NALM6 (cell line): ENCODE results near the gene MTUS2.

- PRO-cap, result no peak
Measured at GRCh38 chr13:27965338-27966771, 3.3 kb downstream of the CDX2 start.

DNA sequence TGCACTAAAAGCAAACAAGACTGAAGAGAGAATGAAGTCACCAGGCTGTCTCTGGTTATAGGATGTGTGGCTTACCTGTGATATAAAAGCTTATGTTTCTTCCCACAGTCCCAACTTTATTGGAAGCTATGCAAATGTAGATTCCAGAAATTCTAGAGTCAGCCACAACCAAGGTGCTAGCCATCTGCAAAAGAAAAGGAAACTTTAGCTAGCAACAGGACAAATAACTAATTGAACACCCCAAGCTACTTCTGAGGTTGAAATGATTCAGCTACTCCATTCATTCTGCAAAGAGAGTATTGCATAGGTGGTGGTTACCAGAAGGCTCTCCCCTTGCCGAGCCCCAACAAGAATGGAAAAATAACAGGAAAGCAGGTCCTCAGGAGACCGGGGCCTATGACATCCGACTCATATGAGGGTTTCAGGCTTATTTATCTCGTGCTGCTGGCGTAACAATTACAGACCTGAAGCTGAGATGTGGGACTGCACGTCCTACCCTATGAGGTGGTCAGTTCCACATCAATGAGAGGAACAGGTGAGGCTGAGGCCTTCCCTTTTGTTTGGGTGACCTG is 98.0 kb downstream of the FLT1 start:
- PRO-cap, result no peak

DNA sequence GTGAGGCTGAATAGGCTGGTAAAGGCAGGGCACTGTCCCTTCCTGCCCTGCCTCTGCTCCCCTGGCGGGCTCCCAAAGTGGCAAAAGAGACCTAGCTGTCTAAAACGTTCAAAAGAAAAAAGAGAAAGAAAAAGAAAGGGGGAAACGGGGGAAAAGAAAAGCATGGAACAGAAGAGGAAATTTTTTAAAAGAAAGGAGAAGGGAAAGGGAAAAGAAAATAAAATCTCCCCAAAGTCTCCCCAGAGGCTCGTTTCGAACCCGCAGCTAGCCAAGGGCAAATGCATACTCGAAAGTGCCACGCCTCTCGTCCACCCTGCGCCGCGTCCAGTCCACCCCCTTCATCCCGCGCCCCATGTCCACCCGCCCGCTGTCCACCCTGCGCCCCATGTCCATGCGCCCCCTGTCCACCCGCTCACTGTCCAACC is 37.0 kb upstream of the FLT1 start:
- PRO-cap, result no peak

DNA sequence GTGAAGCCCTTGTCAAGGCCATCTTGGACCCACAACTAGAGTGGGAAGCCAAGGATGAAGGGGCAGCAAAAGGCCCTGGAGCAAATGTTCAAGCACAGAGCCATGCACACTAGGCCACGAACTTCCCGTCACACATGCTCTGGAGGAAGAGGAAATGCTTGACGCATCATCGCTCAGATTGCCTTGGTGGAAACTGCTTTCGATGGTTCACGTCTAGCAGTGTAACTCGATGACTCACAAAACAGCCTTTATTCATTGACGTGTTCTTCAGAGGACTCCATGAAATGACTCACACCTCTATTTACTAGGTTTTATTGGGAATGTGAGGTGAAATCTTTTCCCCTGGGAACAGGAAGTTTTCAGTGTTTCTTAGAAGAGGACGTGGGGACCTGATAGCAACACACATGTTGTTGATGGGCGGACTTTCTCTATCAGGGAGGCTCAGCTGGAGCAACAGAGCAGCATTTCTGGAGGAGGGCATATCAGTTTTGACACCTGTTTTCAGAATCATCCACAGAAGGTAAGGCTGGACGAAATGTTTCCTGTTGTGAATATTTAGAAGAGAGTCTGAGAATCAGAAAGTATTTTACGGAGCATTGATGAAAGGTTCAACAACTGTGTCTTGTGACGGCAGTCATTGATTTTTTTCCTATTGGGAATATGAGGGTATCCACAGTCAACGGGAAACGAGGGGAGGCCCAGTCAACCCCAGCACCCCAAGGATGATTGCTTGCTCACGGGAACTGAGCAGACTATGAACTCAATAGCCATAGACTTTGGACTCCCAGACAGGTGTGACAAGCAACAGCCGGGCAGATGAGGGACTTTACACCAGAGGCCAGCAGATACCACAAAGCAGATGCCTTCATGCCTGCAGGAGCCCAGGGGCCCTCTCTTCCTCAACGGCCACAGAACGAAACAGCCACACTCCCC is 80.0 kb upstream of the FLT1 start:
- PRO-cap, result no peak

DNA sequence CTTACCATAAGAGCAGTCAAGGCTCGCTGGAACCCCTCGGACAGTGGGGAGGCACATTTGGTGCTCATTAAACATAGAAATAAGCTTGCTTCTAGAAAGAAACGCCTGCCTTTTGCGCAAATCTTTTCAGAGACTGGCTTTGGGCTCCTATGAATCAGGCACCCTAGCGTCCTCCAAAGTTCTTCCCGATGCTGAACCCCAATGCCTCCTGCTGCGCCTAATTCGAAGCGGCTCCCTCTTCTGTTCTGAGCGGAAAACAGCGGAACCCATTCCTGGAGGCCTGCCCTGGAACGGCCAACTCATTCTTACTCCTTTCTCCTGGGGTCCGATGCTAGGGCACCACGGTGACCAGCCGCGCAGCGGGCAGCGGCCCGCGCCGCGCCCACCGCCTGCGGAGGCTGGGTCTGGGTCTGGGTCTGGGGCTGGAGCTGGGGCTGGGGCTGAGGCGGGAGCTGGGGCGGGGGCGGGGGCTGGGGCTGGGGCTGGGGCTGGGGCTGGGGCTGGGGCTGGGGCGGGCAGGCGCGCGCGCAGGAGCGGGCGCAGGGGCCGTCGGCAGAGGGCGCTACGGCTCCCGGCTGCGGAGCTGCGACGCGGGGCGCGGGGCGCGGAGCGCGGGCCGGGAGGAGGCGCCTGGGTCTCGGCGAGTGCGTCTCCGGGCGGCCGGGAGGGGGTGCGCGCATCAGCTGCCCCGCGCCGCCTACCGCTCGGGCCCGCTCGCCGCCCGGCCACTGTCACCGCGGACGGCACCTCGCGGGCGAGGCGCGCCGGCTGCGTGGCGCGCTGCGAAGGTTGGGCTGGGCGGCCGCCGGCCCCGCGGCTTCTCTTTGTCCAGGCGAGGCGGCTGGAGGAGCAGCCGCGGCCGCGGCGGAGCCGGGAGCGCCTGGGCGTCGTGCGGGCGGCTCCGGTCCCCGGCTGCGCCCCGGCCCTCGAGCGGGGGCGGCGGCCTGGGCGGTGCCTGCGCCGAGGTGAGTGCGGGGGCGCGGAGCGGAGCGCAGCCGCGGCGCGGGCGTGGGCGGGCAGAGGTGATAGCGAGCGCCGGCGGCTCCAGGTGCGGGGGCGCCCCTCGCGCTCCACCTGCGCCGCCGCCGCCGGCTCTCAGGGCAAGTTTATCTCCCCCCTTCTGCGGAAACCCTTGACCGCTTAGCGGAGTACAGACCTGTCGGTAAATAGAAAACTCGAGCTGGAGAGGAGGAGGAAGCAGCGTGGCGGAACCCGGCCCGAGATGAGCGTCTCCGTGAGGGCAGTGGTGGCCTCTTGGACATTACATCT is at the start of gene MTUS2:
Gene MTUS2, plus strand, starts transcription at position 1,019 of the 1,269 bp plus-strand sequence.
- PRO-cap, result no peak

DNA sequence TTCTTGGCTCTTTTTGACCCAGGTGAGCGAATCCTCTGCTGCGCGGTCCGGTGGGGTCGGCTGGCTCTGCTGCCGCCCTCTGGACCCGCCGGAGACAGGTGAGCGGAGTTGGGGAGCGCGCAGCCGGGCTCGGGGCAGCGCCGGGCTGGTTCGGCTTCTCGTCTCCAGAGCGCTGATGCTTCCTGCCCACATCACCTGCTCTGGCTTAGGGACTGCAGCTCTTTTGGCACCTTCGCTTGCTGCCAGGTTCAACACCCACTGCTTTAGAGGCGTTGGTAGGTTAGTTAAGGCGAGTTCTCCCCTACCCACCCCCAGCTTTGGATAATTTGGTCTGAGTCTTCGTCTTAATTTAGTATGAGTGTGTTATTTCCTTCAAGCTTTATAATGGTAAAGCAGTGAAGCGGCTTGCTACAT is 458 bp downstream of the MTUS2 start:
- PRO-cap, result no peak

DNA sequence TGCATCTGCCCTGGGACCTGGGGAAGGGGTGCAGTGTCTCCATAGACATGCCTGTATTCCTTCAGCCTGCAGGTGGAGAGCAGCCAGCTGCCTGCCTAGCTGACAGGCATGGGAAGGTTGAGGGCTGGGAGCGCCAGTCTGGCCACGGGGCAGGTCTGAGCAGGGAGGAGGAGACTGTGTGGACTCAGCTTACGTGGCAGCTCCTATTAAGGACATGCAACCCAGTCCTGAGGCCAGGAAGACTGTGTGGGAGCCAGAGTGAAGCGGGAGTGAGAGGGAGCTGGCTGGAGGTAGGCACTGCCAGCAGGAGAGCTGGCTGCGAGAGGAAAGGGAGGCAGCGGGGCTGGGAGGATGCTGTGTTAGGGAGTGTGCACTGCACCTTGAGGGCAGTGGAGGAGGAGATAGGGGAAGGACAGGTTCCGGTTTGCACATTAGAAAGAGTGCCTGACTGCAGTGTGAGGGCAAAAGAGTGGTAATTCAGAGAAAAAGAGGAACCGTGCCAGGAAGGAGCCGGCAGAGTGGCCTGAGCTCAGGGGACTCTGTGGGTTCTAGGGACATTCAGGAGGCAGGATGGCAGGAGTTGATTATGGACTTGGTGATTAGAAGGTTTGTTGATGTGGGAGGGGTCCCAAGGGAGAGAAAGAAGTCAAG is 99.2 kb downstream of the SLC7A1 start:
- PRO-cap, result no peak

DNA sequence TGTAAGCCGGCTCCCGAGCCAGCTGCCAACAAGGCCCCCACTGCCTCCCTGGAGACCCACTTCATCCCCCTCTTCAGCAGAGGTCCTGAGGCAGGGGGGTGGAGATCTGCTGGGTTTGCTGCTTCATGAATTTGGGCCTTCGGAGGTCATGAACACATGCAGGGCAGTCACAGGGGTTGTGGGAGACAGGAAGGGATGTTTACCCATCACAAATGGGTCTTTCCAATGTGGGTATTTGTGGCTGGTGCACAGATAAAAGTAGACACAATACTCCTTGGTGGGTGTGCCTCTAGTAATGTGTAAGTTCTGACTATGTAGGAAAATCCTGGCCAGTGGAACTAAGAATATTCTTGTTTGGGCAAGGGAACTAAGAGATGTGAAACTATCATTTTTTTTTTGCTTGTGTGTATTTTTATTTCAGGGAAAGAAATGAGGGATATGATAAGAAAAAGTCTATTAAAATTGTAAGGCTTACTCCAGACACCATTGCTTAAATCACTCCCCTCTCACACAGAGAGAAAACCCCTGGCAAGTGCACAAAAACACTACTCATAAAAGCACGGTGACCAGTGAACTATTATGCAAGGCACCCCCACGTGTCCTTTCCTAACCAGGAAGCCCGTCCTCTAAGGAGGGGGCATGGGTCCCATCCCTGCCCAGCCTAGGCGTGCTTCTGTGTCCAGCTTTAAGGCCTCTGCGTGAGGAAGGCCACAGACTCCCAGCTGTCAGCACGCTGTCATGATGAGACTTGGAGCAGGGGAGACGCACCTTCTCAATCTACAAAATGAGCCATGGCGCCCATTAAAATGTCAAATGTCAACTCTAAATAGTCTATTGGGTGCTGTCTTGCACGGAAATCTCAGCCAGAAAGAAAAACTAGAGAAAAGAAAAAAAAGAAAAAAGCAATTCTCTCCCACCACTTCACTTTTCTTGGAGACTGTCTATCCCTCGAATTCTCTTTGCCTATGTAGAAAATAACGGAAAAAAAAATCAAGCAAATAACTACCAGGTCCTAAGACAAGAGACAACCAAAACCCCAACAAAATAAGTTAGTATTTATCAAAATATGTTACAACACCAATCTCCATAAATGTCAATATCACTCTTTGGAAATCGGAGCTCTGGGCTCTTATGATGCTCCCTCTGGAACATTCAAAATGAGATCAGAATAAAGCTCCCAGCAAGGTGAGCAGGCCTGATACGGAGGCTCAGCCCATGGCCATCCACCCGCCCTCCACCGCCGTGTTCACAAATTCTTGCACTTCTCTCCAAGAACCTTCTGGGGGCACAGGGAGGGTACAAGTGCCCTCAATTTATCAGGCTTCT is 83.4 kb downstream of the SLC7A1 start:
- PRO-cap, result no peak

DNA sequence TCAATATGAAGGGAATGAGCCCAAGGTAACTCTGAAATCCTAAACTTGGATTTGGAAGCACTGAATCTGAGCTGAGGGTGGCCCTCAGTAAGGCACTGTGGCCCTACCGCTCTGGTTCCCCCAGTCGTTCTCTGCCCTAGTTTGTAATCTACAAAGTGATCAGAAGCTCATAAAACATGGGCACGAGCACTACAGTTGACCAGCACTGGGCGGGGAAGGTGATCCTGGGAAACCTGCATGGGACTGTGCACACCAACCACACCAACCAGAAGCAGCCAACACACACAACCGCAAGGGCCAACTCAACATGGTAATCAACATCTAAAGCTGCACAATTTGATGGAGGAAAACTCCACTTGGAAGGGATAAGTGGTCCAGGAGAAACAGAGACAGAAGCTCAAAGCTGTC is 22.9 kb downstream of the SLC7A1 start:
- PRO-cap, result no peak

GRCh38 chr13:29582012-29582688 is 13.3 kb downstream of the SLC7A1 start:
- PRO-cap, result no peak

DNA sequence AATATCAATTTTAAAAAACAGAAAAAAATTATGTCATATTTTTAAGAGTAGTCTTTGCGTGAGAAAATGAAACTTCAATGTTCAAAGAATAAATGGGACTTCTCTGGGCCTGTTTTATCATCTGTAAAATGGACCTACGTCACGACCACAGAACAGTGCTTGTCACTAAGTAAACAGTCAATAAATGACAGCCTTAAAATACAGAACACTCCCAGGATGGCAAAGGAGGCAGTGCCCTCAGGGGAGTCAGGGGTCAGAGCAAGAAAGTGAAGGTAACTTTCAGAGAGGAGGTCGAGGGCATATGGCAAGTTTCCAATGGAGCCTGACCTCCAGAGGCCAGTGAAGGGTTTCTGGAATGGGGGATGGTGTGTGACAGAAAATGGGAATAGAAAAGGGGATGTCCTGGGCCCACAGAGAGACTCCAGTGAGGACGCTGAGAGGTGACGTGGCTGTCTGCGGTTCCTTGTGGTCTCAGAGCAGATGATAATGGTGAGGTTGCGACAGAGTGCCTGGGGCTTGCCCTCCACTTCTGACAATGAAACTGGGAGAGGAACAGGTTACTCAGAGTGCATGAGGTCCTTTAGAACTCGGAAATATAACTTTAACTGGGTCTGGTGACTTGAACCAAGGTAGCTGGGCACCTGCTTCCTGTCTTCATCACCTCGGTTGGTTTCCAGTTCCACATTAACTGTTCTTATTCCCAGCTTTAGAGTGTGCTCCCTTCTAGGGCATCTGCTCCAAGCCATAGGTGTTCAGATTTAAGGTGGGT is 91.7 kb downstream of the UBL3 start:
- PRO-cap, result no peak

DNA sequence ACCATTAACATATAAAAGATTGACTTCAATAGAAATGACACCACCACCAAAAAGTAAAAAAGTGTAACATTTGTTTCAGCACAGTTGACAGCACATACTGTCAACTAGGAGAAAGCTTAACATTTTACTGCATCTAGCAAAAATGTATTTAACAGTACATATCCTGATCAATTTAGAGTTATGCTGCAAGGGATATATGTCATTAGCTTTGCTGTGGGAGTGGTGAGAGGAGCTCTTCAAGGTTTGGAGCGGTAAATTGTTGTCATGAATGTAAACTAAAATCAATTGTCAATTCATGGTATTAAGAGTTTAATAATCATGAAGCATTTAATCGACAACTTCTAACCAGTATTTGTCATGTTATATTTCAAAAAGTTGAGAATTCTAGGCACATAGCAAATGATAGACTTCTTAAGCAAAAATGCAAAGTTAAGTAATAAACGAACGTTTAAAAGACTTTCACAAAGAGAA is 3.6 kb downstream of the UBL3 start:
- PRO-cap, result no peak

DNA sequence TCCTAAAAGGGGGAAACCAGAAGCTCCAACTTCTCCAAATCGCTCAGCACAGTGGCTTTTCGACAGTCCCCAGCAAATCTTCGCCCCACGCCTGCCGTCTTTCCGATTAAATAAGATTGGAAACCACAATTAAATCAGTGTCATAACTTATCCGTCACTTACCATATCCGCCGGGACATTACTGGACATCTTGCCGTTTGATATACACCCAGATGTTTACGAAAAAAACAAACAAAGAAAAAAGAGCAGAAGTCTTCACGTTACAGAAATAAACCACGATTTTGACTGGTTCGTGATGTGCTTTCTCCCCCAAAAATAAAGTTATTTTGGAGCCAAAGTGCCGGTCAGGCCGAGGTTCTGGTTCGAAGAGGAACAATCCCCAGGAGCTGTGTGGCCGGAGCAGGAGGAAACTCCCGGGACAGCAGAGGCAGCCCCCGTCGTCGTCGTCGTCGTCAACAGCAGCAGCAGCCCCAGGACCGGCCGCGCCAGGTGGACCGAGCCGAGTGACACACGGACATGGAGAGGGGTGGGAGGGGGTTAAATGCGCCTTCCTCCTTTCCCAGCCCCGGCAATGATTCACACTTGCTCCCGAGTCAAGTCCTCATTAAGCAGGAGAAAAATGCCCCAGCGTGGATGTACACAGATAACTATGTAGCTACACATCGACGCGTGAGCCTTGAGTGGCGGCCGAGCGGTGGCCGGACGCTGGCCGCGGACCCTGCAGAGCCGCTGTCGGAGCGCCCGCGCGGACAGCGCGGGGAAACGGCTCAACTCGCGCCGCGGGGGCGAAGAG is 871 bp downstream of the UBL3 start:
- PRO-cap, result bidirectional peak, plus-strand start at position 157 of the sequence, minus-strand start at position 82 of the sequence; bidirectional peak, plus-strand start outside the sequence, minus-strand start at position 505 of the sequence

DNA sequence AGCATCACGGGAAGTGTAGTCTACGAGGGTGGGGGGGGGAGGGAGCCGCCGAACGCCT is 136 bp upstream of the UBL3 start:
- PRO-cap, result no peak

GRCh38 chr13:29954317-29955118 is 104.1 kb upstream of the UBL3 start:
- PRO-cap, result no peak

DNA sequence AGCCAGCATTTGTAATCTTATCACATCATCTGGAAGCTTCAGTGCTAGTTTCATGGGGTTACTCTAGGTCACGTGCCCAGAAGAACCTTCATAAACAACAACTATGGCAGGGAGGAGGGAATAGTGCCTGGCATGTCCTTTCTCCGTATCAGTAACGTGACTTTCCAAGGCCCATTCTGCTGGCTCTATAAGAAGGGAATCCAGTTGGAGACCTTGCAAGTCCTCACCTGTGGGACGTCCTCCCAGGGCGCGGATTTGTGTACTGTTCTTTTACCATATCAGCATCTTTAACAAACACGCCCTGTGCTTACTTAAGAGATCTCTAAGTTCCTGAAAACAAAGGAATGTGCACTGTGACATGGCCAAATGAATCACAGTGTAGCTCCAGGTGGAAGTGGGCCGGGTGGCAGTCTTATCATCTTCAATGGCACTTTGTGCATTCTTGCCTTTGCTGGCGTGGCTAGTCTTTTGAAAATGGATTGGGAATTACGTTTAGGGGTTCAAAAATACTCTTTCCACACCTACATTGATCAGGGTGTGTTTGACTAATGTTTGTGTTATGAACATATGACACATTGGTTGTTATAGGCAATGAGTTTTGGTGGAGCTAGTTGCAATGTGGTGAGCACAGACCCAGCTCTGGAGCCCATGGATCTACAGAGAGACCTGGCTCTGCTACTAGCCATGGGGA is 222.1 kb upstream of the UBL3 start:
- PRO-cap, result no peak

- PRO-cap, result no peak
Measured at GRCh38 chr13:30112901-30113255, 194.5 kb downstream of the KATNAL1 start.

GRCh38 chr13:30113256-30113463 is 194.2 kb downstream of the KATNAL1 start:
- PRO-cap, result no peak

DNA sequence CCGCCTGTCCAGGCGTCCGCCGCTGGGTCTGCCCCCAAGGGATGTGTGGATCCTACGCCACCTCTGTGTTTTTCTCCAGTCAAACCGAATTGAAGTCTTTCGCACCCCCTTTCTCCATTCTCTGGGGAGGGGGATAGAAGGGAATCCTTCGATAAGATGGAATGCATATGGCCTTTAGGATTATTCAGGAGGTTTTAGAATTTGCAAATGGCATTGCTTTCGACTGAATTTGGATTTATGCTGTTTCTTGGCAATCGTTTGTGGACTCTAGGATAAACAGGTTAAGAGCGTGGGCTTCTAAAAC is 382 bp upstream of the KATNAL1 start:
- PRO-cap, result no peak

GRCh38 chr13:30334505-30335677 is 27.5 kb upstream of the KATNAL1 start:
- PRO-cap, result no peak